ENCODE results near the gene CSH2.

DNA sequence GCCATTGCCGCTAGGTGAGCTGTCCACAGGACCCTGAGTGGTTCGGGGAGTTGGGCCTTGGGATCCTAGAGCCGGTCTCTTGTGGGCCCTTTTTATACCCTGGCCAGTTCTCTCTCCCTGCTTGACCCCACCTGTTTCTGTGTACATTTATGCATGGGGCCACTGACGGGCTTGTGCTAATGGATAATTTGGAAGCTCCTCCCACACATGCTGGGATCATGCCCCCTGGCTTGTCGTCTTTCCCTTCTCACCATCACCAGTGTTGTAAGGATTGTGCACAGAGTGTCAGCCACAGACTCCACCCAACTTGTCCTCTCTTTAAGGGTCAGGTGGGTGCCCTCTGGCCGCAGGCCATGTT is at the start of gene CSH2:
Gene CSH2, minus strand, starts transcription at position 68 of the 358 bp plus-strand sequence.
- PRO-cap: no peak
- RRBS: no CpG with 5 or more reads among the region's 6 CpGs

- PRO-cap: no peak
- RRBS: no CpG with 5 or more reads among the region's 4 CpGs
These were observed 18.2 kb downstream of the SCN4A start for GRCh38 chr17:63954525-63954856.

- PRO-cap: no peak
- RRBS: 96% methylated on average over 2 of the region's 7 CpGs
These were observed 9.7 kb downstream of the SCN4A start for GRCh38 chr17:63962864-63963544.

DNA sequence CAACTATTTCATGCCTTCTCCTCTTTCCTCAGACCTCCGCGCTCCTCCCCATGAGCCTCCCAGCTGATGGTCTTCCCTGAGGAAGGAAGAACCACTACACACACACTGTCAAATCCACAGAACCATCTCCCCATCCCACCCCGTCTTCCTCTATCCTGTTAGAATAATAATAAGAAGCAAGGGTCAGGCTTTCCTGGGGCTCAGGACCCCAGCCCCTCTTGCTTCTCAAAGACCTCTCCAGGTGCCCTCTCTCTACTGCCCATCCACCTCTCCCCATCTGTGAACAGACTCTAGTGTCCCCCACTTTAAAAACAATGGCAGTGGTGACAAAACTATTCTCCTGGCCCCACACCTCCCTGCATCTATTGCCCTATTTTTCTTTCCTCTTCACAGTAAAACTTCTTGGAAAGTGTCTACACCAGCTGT is 3.7 kb upstream of the SCN4A start:
- PRO-cap: unidirectional peak, minus-strand start at position 278 of the sequence
- RRBS: no CpG with 5 or more reads among the region's 3 CpGs

- PRO-cap: no peak
- RRBS: no CpG with 5 or more reads among the region's 6 CpGs
These were observed 2.3 kb upstream of the ICAM2 start for GRCh38 chr17:64022616-64023250.

DNA sequence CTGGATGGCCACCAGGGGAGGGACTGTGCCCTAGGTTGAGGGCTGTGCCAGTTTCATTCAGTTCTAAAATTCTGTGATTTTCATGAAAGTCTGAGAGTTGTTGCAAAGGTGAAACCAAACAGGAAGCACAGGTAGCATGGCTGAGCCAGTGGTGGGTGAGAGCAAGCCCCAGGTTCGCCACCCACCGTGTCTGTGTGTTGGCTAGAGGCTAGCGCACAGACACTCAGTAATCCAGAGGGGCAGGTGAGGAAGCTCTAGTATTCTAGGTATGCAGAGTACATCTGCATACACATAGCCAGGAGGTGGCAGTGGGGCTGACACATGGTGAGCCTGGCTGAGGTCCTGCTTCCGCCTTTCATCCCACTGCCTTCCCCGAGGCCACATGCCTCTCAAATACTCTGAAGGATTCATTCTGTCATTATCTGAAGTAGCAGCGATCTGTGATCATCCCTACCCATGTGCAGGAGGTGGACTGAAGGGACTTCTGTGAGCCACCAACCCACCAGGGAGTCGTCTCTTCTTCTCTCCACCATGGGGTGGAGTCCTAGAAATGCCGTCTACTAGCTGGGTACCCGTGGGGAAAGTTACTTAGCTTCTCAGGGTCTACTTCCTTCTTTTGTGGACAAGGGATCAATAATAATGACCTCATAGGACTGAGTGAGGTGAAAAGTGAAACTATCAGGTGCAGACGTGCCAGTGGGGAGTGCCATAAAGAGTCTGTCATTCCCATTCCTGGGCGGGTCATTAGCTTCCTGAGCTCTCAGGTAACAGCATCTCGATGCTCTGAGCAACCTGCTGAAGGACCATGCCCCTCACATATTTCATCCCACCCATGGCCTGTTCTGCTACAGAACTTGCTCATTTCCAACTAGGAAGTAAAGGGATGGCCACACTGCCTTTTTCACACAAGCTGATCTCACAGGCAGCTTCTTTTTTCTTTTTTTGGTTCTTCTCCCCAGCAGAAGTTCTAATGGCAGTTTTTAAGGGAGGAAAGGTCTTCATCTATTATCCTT is 36.1 kb upstream of the ICAM2 start:
- PRO-cap: no peak
- RRBS: no CpG with 5 or more reads among the region's 12 CpGs

DNA sequence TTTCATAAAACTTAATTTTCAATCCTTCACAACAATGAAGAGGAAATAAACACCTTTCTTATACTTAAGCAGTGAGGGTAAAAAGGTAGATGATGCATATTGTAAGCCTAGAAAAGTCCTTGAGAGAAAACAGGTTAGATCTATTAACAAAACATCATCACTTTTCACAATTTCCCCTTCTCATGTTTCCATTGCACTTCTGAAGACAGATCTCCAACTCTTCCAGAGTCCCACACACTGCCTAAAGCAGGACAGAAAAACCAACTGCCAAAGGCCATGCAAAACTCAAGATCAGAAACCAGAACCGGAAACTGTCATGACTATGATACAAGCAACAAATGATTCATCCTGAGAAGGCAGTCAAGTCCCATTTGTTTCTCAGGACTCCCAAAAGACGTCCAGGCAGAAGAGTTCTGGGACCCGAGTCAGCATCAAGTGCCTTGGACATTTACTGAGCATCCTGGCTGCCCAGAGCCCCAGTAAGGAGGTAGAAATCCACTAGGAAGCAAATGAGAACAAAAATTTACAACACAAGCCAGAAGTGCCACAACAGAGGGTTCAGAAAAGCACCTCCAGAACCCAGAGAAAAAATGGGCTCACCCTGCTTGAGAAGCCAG is 38.9 kb downstream of the ERN1 start:
- PRO-cap: no peak
- RRBS: no CpG with 5 or more reads among the region's 3 CpGs

GRCh38 chr17:64145907-64146041 is 15.8 kb upstream of the ERN1 start:
- PRO-cap: bidirectional peak, plus-strand start at chr17:64145970, minus-strand start at chr17:64145765
- RRBS: under 1% methylated on average over 4 of the region's 10 CpGs

DNA sequence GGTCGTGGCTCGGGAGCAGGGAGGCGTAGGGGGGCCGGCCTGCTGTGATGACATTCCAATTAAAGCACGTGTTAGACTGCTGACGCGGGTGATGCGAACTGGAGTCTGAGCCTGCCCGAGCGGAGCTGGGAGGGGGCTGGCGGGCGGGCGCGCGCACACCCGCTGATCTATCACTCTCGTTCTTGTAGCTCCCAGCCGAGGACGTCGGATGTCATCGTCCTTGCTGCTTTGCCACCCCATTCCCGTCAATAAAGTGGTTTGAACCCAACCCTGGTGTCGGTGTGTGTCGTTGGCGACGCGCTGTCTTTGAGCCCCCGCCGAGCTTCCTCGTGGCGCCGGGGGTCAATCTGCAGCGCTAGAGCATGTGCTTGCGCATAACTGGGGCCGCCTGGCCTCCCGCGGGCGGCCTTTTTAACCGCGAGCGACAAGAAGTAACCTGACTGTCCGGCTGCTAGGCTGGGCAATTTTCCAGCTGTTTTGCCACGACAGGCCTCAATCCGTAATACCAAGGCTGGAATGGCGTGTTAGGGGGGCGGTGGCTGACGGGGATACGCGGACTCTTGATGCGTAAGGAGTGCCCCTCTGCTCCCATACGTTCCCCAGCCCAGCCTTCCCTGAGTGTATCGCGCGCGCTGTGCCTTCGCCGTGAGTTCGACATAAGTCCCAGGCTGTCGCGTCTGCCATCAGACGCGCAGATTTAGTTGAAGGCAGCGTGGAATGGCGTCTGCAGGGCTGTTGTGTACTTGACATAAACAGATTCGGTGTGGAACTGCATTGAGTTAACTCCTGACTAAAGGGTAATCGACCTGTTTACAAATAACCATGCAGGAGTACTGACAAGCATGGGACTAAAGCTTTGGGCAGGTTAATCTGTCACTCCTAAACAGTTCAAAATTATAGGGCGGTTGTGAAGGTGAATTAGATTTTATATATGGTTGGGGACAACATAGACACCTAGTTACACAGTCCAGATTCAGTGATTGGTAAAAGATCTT is 16.4 kb upstream of the ERN1 start:
- PRO-cap: bidirectional peak, plus-strand start at position 754 of the sequence, minus-strand start at position 479 of the sequence
- RRBS: 0% methylated on average over 3 of the region's 67 CpGs

- PRO-cap: no peak
- RRBS: no CpG with 5 or more reads among the region's 6 CpGs
These were observed 29.3 kb upstream of the ERN1 start for GRCh38 chr17:64159242-64159613.

DNA sequence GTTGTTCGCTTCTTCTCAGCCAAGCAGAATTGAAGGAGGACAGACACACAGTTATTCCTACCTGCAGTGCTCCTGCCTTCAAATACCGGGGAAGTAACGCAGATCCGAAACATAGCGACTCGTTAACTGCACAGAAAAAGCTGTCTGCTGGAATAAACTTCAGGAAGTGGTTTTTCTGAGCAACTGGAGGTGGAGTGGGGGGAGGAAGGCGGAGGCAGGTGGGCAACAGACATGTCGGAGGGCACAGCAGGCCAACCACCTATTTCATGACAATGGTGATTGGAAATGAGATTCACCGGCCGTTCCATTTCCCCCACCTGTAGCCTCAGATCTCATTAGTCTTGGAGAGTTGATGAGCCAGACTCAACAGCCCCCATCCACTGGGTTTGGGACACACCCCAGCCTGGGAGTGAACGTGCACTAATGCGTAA is 7.6 kb upstream of the PECAM1 start:
- PRO-cap: no peak
- RRBS: no CpG with 5 or more reads among the region's 12 CpGs

GRCh38 chr17:64496458-64496701 is 474 bp downstream of the POLG2 start:
- PRO-cap: bidirectional peak, plus-strand start at chr17:64496613, minus-strand start at chr17:64496355
- RRBS: 2% methylated on average over 8 of the region's 11 CpGs

DNA sequence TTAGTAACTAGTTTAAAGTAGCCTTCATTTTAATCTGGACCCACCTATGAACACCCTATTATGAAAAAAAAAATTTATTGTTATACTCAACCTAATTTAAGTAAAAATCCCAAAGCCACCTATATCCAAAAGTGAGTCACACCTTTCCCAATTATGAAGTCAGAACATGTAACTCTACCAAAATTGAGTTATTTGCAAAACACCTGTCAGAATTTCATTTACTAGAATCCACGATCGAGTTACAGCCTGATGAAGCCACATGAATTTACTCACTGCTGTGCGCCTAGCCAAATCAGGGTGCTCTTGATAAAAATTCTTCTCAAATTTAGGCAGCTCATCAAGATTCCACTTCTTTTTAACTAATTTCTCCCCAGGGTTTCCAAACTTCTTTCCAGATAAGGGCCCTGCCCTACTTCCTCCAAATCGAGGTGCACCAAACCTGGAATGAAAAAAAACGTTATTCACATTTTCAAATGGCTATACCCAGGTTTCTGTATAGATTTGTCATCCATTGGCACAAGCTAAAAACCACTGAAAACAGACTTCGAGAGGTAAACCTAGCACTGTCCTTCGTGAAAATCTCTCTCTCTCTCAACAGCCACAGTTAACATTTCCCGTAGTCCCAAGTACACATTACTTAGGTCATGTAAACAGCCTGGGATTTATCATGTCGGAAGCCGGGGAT is 1.5 kb downstream of the DDX5 start:
- PRO-cap: no peak
- RRBS: no CpG with 5 or more reads among the region's 10 CpGs

DNA sequence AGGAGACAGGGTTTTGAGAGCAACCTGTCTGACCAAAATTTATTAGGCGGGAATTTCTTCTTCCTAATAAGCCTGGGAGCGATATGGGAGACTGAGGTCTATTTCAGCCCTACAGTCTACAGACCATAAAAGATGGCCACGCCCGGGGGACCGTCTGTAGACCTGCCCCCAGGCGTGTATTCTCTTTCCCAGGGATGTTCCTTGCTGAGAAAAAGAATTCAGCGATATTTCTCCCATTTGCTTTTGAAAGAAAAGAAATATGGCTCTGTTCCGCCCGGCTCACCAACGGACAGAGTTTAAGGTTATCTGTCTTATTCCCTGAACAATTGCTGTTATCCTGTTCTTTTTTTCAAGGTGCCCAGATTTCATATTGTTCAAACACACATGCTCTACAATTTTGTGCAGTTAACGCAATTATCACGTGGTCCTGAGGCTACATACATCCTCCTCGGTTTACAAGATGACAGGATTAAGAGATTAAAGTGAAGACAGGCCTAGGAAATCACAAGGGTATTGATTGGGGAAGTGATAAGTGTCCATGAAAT is 4.5 kb downstream of the CEP95 start:
- PRO-cap: no peak
- RRBS: no CpG with 5 or more reads among the region's 13 CpGs

- PRO-cap: no peak
- RRBS: no CpG with 5 or more reads among the region's 11 CpGs
These were observed 62.7 kb downstream of the SMURF2 start for GRCh38 chr17:64599393-64599910.

- PRO-cap: bidirectional peak, plus-strand start at chr17:64709263, minus-strand start at chr17:64709092
- RRBS: no CpG with 5 or more reads among the region's 8 CpGs
These were observed 46.9 kb upstream of the SMURF2 start for GRCh38 chr17:64708884-64709475.

GRCh38 chr17:64761828-64762458 is 99.8 kb upstream of the SMURF2 start:
- PRO-cap: no peak
- RRBS: no CpG with 5 or more reads among the region's 5 CpGs

DNA sequence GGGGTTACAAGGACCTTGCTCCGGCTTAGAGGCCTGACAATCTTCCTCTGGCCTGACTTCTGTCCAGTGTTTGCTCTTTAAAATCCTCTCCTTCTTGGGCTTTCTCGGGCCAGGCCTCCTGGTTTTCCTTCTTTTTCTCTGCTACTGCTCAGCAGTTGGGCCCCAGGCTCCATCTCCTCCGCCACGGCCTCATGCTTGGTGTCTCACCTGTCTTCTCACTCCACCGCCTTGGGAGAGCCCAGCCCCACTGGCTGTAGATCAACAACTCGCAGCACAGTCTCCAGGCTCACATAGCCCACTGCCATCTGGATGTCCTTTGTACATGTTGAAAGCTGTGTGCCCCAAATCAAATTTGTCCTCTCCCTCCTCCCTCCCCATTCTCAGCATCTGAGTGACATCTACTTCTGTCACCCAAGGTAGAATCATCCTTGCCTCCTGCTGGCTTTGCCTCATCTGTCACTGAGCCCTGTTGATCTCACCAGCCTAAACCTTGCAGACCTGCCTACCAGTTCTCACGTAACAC is 103.1 kb upstream of the SMURF2 start:
- PRO-cap: no peak
- RRBS: no CpG with 5 or more reads among the region's 7 CpGs

- PRO-cap: no peak
- RRBS: no CpG with 5 or more reads among the region's 17 CpGs
These were observed 115.7 kb upstream of the SMURF2 start for GRCh38 chr17:64777754-64778290.

- PRO-cap: no peak
- RRBS: no CpG with 5 or more reads among the region's 7 CpGs
These were observed 127.9 kb upstream of the SMURF2 start for GRCh38 chr17:64789870-64790579.

Data from MCF 10A (cell line).